Brain (tissue), 1 donor: ENCODE results near the genes MOGAT1 and MRPL44.

DNA sequence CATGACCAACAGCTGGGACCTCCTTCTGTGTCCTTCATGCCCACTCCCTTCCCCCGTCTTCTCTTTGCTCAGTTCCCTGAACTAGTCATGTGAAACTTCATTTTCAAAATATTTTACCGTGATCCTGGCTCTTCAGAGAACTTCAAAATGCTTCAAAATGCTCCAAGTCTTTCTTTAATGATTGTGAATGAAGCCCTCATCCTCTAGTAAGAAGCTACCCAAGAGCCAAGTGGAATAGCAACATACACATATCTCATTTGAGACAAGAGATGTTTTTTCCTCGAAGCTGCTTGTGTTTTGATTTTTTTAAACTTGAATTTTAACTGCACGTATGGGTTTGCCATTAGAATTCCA is 91.8 kb downstream of the FARSB start:
- RRBS: no CpG with 5 or more reads among the region's 4 CpGs

DNA sequence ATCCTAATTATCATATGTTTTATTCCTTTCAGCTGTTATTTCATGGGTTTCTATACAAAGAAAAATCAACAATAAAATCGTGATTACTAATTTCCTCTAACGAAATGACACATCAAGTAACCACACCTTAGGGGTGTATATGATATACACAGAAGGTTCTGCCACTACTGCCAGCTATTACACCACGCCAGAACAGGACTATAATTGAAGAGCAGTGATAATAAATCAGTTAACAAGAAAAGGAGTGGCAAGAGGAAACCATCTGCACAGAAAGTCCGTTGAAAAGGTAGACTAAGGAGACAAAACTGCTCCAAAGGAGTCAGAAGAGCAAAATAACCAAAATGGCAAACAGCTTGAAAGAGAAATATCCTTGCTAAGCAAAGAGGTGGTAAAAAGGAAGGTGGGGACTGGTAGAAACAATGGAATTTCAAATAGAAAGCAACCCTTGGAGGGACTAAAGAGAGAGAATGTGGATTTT is 3.0 kb downstream of the FARSB start:
- RRBS: no CpG with 5 or more reads among the region's 4 CpGs

GRCh38 chr2:222655334-222655857 is 496 bp downstream of the FARSB start:
- RRBS: under 1% methylated on average over 4 of the region's 23 CpGs

GRCh38 chr2:222671129-222672107 is at the start of gene MOGAT1:
Gene MOGAT1, plus strand, starts transcription at chr2:222671658.
- RRBS: 3% methylated on average over 25 of the region's 72 CpGs

DNA sequence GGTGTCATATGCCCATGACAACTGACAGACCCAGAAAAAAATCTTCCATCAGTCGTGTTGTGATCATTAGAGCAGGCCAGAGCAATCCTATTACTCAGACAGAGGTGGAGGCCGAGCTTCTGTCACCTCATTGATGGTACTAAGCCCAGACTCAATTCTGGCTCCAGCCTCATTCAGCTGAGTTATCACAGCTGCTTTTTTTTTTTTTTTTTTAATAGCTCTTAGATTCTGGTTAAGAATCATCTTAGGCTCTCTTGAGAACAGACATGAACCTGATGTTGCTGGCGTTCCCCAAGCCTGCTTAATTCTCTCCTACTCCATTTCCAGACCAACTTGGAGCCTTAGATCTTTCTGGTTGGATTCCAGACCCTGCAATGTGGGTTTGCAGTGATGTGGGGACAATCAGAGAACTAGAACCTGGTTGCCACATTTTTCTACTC is 43.2 kb downstream of the MOGAT1 start:
- RRBS: no CpG with 5 or more reads among the region's 3 CpGs

GRCh38 chr2:222882286-222882705 is 21.5 kb downstream of the ACSL3 start:
- RRBS: no CpG with 5 or more reads among the region's 6 CpGs

DNA sequence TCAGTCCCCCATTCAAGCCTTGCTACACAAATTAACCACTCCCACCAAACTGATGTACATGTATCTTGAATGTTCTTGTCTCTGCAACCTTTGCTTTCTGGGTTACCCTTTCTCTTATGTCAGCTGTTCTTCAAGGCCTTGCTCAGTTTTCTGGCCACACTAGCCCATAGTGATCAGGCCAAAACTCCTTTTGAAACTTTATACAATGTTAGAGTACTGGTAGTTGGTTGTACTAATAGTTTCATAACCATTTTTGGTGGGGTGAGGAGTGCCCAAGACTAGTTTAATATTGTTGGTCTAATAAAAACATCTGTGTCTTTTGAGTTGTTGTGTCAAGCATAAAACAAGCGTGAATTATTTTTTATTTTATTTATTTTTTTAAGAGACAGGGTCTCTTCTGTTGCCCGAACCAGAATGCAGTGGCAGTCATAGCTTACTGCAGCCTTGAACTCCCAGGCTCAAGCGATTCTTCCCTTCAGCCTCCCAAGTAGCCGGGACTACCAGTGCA is 74.0 kb downstream of the ACSL3 start:
- RRBS: no CpG with 5 or more reads among the region's 4 CpGs

- RRBS: no CpG with 5 or more reads among the region's 4 CpGs
These were observed 71.8 kb downstream of the KCNE4 start for GRCh38 chr2:223123739-223124209.

DNA sequence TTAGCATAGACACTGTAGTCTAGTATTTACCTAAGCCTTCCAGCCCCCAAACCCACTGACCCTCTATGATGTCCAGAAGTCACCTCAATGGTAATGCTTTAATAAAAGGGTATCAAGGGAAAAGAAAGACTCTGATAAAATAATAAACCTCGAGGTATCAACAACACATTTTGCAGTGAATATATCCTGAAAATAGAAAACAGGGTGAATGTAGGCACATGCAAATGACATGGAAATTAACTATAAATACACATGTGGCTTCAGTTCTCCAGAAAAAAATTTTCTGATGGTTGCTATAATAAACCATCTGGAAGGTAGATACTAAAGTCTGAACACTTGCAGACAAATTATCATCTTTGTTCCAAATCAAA is 14.2 kb downstream of the SCG2 start:
- RRBS: no CpG with 5 or more reads among the region's 1 CpG

DNA sequence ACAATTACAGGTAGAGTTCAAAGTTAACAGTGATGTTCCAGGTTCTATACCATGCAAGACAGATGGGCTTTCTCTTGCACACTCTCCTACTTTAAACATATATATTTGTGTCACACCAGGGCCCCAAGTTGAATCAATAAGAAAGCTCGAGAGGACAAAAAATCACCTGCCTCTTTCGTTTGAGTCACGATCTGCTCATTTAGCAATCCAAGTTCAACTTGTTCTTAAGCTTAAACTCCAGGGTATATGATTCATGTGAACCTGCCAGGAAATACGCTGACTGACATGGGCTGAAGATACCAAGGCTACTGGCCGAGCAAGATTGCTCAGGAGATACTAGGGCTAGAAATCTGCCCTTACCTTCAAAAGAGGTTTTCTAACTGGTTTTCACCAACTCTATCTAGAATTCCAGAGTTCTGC is 77.3 kb downstream of the AP1S3 start:
- RRBS: no CpG with 5 or more reads among the region's 5 CpGs

DNA sequence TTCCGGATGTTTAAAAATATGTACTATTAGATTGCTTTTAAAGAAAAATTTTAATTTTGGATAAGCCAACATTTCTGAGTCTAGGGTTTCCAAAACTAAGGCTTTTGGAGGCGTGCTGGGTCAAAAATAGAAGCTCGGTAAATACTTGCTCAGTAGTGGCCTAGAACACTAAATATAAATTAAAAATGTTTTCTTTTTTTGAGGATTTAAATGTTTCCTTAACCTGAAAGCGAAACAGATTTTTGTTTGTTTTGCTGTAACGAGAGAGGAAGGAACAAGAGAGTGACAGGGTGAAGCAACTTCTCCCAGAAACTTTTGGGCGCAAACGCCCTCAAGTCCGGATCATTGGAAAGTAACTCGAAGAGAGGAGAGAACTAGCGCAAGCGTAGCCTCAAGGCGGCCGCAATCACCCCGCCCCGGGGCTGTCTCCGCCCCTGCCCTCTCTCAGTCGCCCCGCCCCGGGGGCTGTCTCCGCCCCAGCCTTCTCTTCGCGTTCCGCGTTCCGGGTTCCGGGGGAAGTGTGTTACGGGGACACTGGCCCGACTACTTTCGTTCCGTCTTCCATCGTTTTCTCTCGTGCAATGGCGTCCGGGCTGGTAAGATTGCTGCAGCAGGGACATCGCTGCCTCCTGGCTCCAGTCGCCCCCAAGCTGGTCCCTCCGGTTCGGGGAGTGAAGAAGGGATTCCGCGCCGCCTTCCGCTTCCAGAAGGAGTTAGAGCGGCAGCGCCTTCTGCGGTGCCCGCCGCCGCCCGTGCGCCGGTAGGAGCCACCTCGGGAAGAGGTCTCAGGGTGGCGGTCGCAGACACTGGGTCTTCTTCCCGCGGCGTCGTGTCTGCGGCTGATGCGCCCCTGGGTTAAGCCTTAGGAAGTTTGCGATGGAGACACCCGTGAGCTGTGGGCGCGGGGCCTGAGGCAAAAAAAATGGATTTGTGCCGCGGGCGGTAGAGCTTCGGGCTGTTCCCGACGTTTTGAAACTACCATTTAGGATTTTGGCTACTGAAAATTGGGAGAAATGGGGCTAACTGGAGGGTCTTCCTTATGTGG is at the start of gene MRPL44:
MRPL44 (plus strand) TSS at position 572 of the 1,045 bp plus-strand sequence.
- RRBS: 1% methylated on average over 40 of the region's 70 CpGs

GRCh38 chr2:224146436-224146816 is 107.3 kb upstream of the SERPINE2 start:
- RRBS: no CpG with 5 or more reads among the region's 2 CpGs

DNA sequence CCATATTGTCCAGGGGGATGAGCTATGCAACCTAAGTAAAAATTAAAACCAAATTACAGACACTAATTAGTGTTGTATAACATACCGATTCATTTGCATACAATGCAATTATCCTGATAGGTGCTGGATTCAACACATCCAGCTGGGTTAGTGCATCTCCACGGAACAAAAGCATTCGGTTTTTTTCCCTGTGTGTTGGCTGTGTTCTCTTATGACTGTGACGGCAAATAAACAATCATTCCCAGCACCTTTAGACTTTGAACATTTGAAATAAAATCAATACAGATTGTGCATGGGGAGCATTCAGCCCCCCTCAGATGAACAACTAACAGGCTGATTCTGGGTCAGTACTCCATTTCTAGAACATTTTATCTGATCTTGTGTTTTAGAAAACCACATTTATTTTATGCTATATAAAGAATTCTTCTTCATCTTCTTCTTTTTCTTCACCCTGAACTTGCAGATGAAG is 22.7 kb downstream of the FAM124B start:
- RRBS: no CpG with 5 or more reads among the region's 4 CpGs

DNA sequence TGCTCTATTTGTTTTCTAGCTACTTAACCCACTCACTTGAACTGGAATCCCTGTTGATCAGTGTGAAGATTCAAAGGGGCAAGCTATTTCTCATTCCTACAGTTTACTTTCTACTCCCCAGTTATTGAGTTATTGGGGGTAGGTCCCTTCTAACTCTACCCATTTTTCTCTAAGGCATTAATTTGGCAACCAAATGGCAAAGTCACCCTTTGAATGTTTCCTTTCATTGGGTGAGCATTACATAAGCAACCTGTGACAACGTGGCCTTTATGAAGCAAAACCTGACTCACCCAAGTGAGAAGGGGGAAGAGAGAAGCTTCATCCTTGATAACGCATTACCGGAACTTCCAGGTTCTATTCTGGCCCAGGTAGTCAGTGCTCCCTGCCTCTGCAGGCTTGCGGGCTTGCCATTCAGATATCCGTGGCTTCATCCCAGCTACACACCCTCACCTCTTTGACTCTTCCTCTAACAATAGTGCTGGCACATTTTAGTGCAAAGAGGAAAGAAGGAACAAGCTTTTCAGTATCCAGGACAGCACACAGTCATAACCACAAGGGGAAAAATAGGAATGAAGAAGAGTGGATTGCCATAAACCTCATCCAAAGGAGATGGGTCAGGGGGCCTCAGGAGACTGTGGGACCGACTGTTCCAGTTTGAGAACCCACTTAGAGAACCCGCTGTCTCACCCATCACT is 39.1 kb upstream of the FAM124B start:
- RRBS: no CpG with 5 or more reads among the region's 7 CpGs

- RRBS: no CpG with 5 or more reads among the region's 6 CpGs
These were observed 76.3 kb upstream of the FAM124B start for GRCh38 chr2:224478175-224478542.

DNA sequence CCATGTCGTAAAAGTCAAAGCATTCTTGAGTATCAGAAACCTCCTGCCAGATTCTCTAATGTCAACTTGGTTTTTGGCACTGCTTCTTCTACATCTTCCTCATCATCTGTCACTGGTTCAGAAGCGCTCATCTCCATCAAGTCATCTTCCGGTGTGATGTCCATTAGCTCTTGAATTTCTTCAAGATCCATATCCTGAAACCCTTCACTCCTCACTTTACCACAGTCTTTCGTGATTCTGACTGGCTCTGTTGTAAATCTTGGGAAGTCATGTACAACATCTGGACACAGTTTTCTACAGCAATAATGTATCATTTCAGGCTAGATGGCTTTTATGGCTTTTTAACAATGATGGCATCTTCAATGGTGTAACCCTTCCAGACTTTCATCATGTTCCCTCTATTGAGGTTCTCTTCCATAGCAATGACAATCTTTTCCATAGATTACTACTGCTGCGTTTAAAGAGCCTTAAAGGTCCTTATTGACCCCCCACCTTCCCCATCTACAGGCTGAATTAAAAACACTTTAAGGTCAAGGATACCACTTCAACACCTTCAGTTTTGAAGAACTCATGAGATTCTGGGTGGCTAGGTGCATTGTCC is 19.5 kb downstream of the CUL3 start:
- RRBS: no CpG with 5 or more reads among the region's 5 CpGs

GRCh38 chr2:224638226-224638787 is 53.1 kb upstream of the CUL3 start:
- RRBS: no CpG with 5 or more reads among the region's 8 CpGs

GRCh38 chr2:224921961-224922868 is 120.1 kb downstream of the DOCK10 start:
- RRBS: no CpG with 5 or more reads among the region's 10 CpGs

DNA sequence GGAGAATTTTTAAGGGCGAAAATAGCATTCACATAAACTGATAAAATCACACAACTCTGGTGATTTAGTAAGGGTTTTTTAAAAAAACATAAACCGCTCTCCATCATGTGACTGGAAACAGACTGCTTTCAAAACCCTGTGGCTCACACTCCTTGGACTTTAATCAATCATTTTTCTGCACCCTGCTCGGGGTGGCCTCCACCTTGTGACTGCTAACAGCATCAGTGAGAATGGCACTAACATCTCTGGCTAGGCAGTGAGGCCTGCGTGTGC is 12.0 kb downstream of the DOCK10 start:
- RRBS: no CpG with 5 or more reads among the region's 4 CpGs

- RRBS: no CpG with 5 or more reads among the region's 4 CpGs
These were observed 321.2 kb downstream of the IRS1 start for GRCh38 chr2:226478262-226478946.